Fallopian tube (tissue), 1 donor: Measurements from ENCODE around the genes MELTF and FYTTD1.

DNA sequence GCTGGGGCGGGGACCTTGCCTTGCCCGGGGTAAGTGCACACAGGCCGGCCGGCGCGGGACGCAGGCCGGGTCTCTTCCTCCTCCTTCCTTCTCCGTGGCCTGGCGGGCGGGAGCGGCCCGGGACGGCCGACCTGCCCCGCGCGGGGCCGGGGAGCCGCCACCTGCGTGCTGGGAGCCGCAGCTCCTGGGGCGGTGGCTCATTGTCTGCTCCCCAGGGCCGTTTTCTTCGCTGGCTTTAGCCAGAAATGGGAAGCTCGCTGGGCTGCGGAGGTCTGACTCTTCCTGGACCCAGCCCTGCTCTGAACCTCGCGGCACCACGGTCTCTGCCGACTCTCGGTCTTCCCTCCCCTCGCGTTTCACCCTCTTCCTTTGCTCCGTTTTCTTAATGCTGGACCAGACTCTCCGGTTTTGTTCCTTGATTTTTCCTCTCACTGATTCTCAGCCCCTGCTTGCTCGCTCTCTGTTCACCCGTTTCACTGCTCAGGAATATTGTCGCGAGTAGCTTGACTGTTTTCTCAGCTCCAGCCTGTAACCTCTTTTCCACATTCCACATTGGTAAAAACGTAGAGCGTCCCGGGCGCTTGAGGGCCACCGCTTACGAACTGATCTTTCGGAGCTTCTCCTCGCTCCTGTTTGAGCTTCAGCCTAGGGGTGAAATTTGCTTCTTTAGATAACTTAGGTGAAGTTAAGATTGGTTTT, 621 bp downstream of the PAK2 start:
- PRO-cap = bidirectional peak, plus-strand start at position 302 of the sequence, minus-strand start at position 301 of the sequence; bidirectional peak, plus-strand start at position 543 of the sequence, minus-strand start at position 478 of the sequence

- PRO-cap = no peak
These were observed 483 bp downstream of the SENP5 start for GRCh38 chr3:196868029-196868777.

- PRO-cap = no peak
These were observed 5.4 kb downstream of the NCBP2 start for GRCh38 chr3:196936818-196937469.

DNA sequence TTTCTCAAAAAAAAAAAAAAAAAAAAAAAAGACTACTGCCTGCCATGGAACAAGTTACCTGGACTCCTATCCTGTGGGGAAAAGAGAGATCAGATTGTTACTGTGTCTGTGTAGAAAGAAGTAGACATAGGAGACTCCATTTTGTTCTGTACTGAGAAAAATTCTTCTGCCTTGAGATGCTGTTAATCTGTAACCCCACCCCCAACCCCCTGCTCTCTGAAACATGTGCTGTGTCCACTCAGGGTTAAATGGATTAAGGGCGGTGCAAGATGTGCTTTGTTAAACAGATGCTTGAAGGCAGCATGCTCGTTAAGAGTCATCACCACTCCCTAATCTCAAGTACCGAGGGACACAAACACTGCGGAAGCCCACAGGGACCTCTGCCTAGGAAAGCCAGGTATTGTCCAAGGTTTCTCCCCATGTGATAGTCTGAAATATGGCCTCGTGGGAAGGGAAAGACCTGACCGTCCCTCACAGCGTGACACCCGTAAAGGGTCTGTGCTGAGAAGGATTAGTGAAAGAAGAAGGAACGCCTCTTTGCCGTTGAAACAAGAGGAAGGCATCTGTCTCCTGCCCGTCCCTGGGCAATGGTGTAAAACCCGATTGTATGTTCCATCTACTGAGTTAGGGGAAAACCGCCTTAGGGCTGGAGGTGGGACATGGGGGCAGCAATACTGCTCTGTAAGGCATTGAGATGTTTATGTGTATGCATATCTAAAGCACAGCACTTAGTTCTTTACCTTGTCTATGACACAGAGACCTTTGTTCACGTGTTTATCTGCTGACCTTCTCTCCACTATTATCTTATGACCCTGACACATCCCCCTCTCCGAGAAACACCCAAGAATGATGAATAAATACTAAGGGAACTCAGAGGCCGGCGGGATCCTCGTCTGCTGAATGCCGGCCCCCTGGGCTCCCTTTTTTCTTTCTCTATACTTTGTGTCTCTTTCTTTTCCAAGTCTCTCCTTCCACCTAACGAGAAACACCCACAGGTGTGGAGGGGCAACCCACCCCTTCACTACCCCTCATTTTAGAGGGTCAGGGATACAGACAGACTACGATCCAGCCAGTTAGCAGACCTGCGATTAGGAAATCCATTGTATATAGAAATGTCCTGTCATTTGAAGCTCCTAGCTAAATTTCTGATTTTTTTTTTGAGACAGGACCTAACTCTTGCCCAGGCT, 1.9 kb downstream of the NCBP2AS2 start:
- PRO-cap = no peak

- PRO-cap = no peak
These were observed 5.8 kb downstream of the NCBP2AS2 start for GRCh38 chr3:196948112-196948793.

DNA sequence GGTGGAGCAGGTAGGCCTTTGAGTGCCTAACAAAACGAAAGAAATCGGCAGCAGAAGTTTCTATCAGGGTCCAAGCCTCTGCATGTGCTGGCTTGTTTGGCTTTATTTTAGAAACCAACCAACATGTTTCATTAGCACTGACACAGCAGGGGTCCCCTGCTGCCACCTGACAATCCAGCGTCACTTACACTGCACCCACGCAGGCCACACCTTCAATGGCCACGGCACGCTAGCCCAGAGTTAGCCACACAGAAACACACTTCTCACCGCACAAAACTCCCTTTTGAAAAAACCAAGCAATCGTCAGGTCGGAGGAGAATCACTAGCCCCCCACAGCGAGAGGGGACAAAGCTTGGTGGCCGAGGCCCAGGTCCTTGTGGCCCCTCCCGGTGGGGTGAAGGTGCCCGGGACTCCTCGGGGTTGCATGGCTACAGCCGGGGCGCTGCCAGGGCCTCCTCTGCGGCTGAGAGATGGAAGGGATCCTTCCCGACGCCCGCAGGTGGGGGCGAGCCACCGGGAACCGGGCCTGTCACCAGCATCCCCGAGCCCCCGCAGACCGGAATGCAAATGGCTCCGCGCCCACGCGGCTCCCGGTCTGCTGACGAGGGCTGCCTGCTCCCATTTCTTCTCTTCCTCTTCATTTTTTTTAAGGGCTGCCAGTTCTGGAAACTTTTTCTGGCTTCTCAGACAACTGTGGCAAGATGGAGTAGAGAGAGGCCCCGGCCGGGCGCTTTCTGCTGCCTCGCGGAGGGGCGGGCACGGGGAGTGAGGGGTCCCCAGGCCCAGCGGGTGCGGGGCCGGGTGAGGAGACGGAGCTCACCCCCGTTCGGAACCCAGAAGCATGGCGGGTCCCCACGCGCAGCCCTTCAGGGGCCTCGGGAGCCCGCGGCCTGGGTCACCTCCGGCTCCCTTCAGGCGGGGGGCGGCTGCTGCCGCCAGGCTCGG, 27.7 kb downstream of the MELTF start:
- PRO-cap = no peak

DNA sequence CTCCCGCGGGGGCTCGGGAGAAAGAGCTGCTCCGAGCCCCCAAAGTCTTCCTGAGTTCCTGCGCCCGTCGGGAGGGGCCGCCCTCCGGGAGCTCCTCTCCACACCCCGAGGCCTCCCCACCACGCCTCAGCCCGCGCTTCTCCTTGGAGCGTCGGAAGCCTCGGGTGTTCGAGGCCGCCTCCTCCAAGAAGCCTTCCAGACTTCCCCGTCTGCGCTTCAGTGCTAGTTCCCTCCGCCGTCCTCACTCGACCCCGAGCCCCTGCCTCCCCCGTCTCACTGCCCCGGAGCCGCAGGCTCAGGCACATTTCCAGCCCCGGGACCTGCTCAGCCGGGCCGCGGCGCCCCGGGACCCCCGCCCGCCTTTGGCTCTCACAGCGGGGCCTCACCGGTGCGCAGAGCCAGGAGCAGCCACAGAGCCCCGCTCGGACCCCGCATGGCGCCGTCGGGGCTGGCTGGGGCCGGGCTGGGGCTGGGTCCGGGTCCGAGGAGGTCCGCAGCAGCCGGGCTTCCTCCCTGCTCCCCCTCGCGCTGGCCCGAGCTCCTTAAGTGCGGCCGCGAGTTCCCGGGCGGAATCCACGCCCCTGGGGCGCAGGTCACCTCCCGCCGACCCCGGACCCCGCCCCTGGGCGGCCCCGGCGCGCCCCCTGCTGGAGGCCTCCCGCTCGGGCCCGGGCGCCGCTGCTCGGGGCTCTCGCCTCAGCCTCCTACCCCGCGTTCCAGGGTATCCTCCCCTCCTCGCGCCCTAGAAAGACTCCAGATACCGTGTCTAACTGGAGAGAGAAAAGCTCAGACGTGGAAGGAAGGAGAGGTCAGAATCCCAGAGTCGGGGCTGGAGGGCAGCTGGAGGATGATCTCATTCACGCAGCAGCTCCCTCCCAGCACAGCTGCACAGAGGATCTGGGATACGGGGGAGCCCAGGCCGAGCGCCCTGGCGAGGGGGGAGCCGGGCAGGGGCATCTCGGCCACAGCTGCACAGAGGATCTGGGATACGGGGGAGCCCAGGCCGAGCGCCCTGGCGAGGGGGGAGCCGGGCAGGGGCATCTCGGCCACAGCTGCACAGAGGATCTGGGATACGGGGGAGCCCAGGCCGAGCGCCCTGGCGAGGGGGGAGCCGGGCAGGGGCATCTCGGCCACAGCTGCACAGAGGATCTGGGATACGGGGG, at the start of gene MELTF:
TSS of gene MELTF (minus strand) at position 550 of the 1,163 bp plus-strand sequence.
- PRO-cap = bidirectional peak, plus-strand start at position 650 of the sequence, minus-strand start at position 544 of the sequence

- PRO-cap = no peak
These were observed 954 bp upstream of the MELTF start for GRCh38 chr3:197030540-197031002.

GRCh38 chr3:197168546-197168872, 129.9 kb downstream of the DLG1 start:
- PRO-cap = no peak

DNA sequence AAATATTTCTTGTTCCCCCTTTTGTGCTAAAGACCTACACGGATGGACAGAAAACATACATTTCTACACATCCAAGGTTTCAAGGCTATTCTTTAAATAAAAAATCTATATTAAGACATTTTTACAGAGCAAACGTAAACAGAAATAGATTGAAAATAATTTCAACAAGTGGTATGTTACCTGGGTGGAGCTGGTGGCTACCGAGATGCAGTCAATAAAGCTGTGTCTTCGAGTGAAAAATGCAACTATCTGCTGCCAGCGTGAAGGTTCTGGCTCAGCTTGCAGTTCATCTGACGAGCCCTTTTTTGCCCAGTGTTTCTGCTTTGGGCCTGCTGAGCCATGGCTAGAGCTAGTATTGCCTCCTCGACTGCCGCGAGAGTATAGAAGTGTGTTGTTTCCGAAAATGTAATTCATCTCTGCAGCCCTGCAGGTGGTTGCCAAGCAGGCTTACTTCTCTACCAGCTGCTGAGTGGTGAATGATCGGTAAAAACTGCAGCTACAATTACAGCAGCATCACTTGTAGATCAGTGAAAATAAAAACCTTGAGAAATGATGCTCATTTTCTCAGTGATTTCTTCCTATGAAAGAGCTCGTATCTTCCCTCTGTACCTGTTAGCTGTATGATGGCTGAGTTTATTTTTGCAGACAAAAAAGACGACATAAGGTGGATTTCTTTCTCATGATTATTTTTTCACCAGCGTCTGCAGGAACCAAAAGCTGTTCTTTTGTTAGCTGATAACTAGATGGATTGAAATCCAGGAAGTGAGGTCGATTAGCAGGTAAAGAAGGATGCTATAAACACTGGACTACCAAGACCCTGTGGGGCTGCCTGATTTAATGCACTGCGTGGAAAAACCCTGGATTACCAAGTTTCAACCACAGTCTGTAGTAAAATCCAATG, 114.8 kb downstream of the DLG1 start:
- PRO-cap = no peak

DNA sequence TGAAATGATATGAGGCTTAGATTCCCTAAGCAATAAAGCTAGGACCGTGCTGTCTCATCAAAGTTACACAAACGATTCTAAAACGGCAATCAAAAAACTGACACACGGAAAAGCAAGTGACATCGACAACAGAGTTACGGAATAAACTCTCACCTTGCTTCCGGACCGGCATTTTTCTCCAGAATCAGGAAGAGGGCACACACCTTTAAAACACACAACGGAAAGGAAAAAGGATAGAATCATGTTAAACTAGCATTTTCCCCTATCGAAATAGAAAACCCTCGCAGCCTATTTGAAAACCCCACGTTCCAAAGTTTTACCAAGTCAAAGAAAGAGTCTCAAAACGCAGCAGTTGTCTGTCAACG, 1.4 kb downstream of the DLG1 start:
- PRO-cap = unidirectional peak, plus-strand start at position 171 of the sequence

DNA sequence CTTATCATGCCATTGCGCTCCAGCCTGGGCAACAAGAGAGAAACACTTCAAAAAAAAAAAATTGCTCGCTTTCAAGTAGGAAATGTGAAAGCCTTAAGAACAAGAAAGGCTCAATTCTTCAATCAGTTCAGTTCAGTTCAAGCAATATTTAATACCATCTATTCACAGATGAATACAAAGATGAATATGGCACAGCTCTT, 12.6 kb upstream of the DLG1 start:
- PRO-cap = no peak

DNA sequence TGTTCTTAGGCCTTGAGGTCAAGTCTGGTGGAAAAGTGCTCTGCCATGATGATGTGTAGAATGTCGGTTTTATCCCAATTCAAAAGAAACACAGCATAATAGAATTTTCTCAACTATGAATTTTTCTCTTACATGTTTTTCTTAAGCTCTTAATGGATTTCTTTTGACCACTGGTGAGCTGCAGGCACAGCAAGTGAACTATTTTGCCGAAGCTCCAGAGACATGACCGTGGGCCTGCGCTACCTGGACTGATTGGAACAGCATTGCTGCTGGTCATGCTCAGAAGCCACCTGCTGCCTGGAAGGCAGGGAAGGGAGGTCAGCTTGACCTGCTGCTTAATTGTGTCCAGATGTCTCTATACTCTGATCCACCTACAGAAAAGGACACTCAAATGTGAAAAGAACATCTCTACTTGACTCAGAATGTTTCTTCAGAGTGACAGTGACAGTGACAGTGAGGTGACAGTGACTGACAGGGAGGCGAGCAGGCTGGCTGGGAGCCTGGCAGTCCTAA, 54.5 kb upstream of the DLG1 start:
- PRO-cap = no peak

DNA sequence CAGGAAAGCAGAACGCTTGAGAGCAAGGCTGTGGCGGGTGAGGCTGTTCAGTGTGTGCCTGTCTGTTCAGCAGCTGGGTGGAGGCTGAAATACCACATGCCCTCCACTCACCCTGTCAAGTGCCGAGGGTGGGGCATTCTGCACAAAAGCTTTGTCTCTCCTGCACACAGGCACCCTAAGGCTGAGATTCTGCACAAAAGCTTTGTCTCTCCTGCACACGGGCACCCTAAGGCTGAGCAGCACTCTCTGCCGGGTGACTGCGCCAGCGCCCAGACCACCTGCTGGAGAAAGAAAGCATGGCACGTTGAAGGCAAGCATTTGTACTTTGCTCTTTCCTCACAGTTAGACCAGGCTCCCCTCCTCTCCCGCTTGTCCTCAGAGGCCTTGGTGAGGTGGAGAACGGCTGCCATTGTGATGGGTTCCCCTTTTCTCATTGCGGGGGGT, 97.5 kb downstream of the BDH1 start:
- PRO-cap = no peak

- PRO-cap = no peak
These were observed 77.9 kb downstream of the BDH1 start for GRCh38 chr3:197477829-197478219.

GRCh38 chr3:197494416-197494750, 61.4 kb downstream of the BDH1 start:
- PRO-cap = no peak

GRCh38 chr3:197509567-197510628, 45.9 kb downstream of the BDH1 start:
- PRO-cap = no peak

- PRO-cap = no peak
These were observed 33.5 kb downstream of the BDH1 start for GRCh38 chr3:197522063-197522927.

DNA sequence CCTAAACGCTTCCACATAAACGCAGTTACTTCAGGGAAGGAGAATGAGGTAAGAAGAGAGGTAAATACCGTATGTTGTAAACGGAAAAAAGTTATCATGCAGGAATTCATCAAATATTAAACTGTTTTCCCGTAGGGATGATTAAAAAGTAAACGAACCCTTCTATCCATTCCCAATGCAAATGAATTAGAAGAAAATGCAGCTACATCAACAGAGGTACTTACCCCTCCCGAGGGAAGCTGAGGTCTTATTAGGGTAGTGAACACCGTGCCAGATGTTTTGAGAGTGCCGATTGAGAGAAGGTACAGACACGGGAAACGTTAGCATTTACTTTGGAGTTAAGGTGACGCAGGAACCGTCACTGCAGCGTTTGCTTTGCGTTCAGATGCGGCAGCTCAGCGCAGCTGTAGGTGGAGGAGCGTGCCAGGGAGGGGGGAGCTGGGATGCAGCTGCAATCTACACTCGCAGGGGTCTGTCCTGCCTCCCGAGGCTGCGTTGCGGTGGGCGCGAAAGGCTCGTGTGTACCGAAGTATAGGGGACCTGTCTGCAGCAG, 562 bp upstream of the FYTTD1 start:
- PRO-cap = no peak

DNA sequence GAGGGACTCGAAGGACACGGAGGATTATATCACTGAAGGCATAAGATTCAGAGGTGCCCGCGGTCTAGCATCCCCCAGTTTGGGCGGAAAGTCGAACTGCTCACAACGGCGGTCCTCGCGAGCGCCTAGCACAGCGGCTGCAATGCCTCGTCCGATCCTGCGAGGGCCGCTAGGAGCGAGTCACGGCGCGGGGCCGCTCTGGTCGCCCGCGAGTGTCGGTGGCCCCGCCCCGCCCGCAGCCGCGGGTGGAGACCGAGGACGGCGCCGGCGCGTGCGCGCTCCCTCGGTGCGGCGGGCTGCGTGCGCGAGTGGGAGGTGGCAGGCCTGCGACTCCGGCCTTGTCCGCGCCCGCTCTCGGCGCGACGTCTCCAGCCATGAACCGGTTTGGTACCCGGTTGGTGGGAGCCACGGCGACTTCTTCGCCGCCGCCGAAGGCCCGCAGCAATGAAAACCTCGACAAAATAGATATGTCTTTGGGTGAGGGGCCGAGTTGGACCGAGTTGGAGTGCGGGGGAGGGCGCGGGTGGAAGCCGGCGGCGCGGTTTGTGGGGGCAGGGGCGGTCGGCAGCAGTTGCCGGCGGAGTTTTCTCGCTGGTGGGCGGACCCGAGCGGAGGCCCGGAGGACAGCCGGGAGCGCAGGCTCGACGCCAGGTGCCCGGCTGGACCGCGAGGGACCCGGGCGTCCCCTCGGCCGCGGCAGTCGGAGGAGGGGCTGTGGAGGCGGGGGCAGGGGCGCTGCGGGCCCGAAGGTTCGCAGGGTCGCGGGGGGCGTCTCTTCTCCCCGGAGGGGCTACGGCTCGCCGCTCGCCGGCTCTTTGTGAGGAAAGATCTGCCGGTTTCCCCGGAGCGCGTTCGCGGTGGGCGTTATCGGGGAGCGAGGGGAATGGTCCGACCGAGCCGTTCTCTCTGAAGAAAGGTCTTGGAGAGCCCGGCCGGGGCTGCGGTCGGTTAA, at the start of gene FYTTD1:
TSS of gene FYTTD1 (plus strand) at position 286 of the 952 bp plus-strand sequence.
- PRO-cap = bidirectional peak, plus-strand start at position 286 of the sequence, minus-strand start at position 144 of the sequence; unidirectional peak, plus-strand start at position 570 of the sequence; unidirectional peak, plus-strand start at position 650 of the sequence